Left lobe of liver (tissue), 1 donor: ENCODE data around the gene PER3.

- PRO-cap: no peak
Measured at GRCh38 chr1:7379245-7380179, 391.6 kb upstream of the VAMP3 start.

DNA sequence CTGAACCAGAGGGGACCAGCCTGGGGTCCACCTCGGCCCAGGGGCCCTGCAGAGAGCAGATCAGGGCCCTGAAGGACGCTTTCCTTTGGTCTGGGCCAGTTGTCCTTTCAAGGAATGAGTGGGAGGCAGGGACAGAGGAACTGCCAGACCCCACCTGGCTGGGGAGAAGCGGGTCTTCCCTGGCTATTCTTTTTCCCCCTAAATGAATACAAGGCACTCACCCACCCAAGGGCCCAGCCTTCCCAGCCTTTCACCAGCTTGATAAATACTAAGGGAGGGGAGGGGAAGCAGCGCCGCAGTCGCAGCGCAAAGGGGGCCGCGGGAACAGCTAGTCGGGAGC, 91.3 kb upstream of the VAMP3 start:
- PRO-cap: no peak

- PRO-cap: bidirectional peak, plus-strand start at chr1:7784187, minus-strand start at chr1:7784129; unidirectional peak, plus-strand start at chr1:7784366; bidirectional peak, plus-strand start at chr1:7784692, minus-strand start at chr1:7784609
Measured at GRCh38 chr1:7783911-7784993, at the start of gene PER3. PER3 (plus strand) TSS chr1:7784291.

GRCh38 chr1:7953750-7954851, 7.4 kb upstream of the PARK7 start:
- PRO-cap: bidirectional peak, plus-strand start at chr1:7954354, minus-strand start at chr1:7954187

- PRO-cap: bidirectional peak, plus-strand start at chr1:8004170, minus-strand start at chr1:8004195; bidirectional peak, plus-strand start at chr1:8004806, minus-strand start at chr1:8004513
Measured at GRCh38 chr1:8003974-8004646, 22.0 kb downstream of the ERRFI1 start.

DNA sequence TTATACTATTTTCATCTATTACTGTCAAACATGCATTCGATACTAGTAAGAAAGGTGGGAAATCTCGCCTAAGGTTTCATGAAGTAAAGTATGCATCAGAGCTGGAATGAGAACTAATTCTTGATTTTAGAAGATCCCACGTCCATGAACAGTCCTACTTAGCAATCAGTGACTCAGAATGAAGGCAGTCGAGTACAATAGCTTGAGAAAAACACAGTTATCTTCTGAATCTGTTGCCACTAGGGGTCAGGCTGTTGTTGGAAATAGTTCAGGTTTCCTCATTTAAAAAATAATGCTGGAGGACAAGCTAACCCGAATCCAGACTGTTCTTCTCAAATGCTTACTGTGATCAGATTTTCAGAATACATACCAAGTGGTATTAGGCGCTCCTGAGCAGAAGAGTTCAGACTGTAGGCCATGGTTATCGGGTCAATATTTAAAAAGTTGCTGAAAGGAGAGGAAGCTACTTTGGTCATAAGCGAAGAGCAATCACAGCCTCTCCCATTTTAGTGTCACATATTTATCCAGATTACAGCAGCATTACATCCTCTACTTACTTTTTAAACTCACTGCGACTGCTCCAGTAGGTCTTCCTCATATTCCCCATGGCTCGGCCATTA, 11.1 kb downstream of the ERRFI1 start:
- PRO-cap: unidirectional peak, minus-strand start at position 331 of the sequence; unidirectional peak, minus-strand start at position 407 of the sequence

GRCh38 chr1:8021323-8022398, 4.4 kb downstream of the ERRFI1 start:
- PRO-cap: bidirectional peak, plus-strand start at chr1:8022192, minus-strand start at chr1:8021921; unidirectional peak, minus-strand start at chr1:8022225

- PRO-cap: bidirectional peak, plus-strand start at chr1:8028355, minus-strand start at chr1:8028056
Measured at GRCh38 chr1:8027832-8028842, 2.0 kb upstream of the ERRFI1 start.

DNA sequence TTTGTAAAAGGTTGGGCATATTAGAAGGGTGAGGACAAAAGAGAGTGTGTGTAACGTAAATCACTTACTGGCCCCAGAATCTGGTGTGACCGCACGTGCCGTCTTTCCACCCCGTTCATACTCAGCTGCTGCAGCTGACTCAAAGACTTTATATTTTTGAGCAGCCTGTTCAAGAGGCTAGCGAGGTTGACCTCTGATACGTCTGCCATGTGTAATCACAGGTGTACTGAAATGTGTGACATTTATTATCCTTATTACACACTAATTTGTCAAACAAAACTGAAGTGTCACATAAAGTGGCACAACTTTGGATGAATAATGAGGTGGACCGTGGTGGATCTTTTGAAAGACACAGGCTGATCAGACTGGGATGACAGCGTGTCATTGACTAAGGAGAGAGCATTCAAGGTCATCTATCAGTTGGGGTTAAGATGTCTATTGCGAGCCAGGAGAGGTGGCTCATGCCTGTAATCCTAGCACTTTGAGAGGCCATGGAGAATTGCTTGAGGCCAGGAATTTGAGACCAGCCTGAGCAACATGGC, 66.7 kb upstream of the ERRFI1 start:
- PRO-cap: no peak

- PRO-cap: no peak
Measured at GRCh38 chr1:8122659-8123148, 96.6 kb upstream of the ERRFI1 start.

- PRO-cap: no peak
Measured at GRCh38 chr1:8133305-8133670, 107.2 kb upstream of the ERRFI1 start.

- PRO-cap: unidirectional peak, minus-strand start at chr1:8169888; bidirectional peak, plus-strand start at chr1:8169956, minus-strand start at chr1:8169888; bidirectional peak, plus-strand start at chr1:8170402, minus-strand start at chr1:8170200
Measured at GRCh38 chr1:8169781-8170611, 143.9 kb upstream of the ERRFI1 start.

- PRO-cap: no peak
Measured at GRCh38 chr1:8352386-8352876, 34.5 kb downstream of the SLC45A1 start.

GRCh38 chr1:8352877-8353817, 35.2 kb downstream of the SLC45A1 start:
- PRO-cap: no peak

GRCh38 chr1:8353818-8354195, 35.9 kb downstream of the SLC45A1 start:
- PRO-cap: no peak

DNA sequence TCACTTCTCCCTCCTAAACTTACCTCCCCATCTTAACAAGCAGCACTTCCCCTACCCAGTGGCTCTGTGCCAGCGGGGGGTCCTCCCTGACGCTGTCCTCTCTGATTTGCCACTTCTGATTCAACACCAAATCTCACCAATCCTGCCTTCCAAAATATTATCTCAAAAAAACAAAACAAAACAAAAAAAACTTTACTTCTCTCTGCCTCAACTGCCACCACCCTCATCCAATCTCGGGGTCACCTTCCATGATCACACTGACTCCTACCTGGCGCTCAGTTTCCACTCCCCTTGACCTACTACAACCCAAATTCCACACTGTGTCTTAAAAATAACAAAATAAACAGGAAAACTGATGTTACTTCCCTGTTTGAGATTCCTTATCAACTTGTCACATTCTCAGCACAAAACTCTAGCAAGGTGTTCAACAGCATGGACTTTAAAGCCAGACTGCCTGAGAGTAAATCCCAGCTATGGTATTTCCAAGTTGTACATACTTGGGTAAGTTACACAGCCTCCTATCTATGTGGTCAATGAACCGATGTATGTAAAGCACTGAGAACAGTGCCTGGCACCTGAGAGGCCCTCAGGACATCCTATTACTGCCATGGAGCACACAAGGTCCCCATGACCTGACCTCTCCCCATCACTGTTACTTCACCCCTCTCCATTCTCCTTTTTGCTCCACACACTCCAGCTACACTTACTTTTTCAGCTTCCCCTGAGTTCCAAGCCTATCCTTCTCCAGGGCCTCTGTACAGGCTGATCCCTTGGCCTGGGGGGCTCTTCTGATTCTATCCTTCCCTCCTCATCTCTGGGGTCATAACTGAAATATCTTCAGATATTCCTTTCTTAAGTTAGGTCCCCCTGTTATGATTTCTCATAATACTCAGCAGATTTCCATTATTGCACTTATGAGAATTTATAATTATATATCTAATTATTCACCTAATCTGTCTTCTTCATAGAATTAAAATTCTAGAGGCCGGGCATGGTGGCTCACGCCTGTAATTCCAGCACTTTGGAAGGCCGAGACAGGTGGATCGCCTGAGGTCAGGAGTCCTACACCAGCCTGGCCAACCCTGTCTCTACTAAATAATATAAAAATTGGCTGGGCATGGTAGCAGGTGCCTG, 73.2 kb downstream of the SLC45A1 start:
- PRO-cap: no peak

- PRO-cap: no peak
Measured at GRCh38 chr1:8397542-8398227, 79.8 kb downstream of the SLC45A1 start.

GRCh38 chr1:8428149-8428484, 110.2 kb downstream of the SLC45A1 start:
- PRO-cap: no peak

DNA sequence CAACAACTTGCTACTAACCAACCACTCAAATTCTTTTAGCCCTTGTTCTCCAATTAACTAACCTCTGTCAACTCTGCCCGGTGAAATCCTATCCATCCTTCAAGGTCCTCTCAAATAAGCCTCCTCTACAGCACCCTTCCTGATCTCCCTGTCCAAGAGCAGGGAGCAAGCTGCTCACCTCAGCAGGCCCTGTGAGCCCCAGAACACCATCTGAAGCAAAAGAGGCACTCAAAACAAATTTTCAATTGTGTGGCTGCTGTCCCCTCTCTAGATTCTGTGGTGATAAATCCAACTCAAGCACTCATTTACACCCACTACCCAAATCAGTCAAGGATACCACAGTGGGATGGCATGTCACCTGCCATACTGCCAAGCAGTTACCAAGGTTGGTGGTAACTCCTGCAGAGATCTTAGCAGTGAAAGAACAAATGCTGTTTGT, 134.1 kb downstream of the SLC45A1 start:
- PRO-cap: no peak

GRCh38 chr1:8597994-8598722, 219.3 kb downstream of the RERE start:
- PRO-cap: no peak